LUHMES (cell line): ENCODE data around the genes SPESP1, NOX5 and RPLP1.

DNA sequence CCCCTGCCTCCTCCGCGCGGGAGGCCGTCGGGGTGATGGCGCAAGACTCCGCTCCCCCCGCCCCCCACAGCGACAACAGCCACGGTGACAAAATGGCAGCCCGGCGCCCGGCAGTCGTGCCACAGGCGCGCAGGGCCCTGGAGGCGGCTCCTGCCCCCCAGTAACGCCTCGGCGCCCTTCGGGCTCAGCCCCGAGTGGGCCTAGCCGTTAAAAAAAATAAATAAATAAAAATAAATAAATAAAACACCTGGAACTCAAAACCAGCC is 2.9 kb downstream of the ANP32A start:
- PRO-cap, result no peak

DNA sequence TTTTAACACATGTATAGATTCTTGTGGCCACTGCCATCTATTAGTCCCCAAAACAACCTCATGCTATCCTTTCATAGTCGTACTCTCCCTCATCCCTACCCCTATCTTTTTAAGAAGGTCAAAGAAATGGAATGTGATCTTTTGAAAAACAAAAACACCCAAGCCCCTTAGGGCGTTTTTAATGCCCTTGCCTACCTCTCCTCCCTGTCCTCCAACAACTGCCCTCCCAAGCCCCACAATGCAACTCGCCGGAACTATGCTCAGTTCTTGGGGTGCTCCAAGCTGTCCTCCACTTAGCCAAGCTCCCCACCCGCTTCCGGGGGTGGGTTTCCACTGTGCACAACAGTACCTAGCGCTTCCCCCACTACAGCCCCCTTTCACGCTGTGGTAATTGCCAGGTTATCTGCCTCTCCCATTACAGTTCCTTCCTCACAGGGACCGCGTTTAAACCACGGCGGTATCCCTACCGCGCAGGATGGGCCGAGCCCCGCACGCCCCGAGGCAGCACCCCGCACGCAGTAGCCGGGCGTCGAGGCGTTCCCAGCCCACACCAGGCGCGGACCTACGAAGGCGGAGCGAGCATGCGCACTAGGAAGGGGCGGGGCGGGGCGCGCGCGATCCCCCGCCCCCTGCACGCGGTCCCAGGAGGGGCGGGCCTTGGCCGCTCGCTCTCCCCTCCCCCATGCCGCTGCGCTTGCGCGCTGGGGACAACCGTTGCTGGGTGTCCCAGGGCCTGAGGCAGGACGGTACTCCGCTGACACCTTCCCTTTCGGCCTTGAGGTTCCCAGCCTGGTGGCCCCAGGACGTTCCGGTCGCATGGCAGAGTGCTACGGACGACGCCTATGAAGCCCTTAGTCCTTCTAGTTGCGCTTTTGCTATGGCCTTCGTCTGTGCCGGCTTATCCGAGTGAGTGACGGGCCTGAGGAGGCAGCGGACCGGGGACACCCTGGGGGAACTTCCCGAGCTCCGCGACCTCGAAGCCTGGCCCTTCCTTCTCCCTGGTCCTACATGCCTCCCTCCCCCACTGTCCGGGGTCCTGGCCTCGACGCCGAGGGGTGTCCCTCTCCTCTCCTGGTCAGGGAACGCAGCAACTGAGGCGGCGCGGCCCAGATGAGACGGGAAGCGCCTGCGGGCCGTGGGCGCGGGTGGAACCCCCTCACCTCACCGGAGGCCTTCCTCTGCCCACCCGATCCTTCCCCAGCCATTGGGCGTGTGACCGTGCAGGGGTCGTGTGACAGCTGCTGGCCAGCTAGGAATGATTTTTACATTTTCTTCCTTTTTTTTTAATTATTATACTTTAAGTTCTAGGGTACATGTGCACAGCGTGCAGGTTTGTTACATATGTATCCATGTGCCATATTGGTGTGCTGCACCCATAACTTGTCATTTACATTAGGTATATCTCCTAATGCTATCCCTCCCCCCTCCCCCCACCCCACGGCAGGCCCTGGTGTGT is at the start of gene SPESP1:
TSS of gene SPESP1 (plus strand) at position 714 of the 1,456 bp plus-strand sequence.
- PRO-cap, result no peak

DNA sequence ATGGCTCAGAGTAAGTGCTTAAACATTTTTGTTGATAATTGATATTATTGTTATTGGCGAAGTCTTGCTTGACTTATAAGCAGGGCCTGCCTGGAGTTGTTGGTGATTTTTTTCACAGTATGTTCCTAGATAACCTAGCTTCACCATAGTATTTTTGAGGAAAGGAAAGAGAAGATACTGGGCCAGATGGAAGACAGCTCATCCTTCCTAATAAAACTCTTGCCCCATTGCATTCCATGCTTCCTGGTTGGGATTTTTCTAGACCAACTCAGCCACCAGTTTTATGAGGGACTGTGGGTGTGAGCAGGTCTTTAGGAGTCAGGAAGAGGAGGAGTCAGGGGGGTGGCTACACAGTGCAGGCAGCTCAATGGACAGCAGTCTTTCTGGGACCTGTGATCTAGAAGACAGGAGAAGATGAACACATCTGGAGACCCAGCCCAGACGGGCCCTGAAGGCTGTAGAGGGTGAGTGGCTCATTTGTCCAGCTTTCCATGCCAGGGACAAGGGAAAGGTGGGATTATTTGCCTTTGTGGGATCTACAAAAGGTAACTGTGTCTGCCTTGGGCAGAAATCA is at the start of gene NOX5:
TSS of gene NOX5 (plus strand) at position 374 of the 574 bp plus-strand sequence.
- PRO-cap, result no peak

DNA sequence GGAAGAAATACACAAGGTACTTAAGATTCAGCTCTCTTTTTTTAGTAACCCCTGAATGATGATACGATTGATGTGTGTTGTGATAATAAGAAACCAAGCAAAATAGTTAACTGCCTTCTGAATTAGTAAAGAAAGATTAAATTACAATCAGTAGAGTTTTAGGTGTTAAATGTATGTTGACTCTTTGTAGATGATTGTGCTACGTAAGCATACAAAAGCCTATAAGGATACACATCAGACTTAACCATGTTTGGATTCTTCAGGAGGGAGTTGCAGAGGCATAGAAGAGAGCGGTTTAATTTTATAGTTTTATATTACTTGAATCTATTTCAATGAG is 2.9 kb downstream of the GLCE start:
- PRO-cap, result no peak

DNA sequence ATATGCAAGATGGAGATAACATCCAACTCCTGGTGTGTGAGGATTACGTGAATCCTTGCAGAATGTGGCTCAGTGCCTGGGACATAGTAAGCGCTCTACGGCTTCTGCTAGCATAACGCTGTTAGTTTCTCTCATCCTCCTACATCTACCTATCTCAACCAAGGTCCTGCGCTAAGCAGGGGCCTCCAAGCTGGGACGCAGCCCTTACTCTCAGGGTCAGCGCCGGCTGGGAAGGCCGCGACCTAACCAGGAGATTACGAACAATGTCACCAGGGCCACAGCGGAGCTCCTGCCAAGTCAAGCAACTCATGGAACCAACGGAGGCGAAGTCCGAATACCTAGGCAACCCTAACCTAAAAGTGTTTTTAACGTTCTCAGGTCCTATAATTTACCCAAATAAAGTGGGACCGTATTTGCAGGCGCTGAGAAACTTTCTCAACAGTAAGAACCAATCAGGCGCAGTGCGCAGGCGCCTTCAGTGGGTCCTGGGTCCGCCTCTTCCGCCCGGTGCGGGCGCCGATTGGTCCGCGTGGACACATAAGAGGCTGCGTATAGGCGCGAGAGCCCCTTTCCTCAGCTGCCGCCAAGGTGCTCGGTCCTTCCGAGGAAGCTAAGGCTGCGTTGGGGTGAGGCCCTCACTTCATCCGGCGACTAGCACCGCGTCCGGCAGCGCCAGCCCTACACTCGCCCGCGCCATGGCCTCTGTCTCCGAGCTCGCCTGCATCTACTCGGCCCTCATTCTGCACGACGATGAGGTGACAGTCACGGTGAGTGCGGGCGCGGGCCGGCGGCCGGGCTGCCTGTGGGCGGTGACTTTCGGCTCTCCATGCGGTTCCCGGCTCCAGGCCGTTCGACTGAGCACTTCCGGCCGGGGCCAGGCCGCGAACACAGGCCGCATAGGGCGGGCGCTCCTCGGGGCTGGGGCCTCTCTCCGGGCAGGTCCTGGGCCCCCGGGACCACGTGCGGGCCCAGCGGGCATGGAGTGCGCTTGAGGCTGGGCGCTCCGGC is at the start of gene RPLP1:
TSS of gene RPLP1 (plus strand) at position 565 of the 1,008 bp plus-strand sequence.
- PRO-cap, result bidirectional peak, plus-strand start at position 207 of the sequence, minus-strand start at position 177 of the sequence; bidirectional peak, plus-strand start at position 569 of the sequence, minus-strand start at position 443 of the sequence

GRCh38 chr15:69628630-69628916 is 176.0 kb downstream of the RPLP1 start:
- PRO-cap, result no peak

GRCh38 chr15:69996919-69997700 is 100.6 kb downstream of the TLE3 start:
- PRO-cap, result no peak

DNA sequence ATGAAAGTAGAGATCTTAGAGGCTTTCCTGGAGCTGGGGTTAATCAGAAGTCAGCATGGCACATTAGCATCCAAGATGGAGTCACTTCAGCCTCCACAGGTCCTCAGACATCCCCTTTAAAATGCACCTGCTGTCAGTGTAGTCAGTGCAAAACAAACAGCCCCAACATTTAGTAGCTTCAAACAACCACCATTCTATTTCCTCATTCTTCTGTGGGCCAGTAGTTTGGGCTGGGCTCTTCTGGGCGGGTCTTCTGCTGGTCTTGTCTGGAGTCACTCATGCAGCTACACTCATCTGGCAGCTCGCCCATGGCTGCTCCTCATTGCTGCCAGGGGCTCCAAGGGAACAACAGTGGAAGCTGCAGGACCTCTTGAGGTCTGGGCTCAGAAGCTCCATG is 99.9 kb downstream of the TLE3 start:
- PRO-cap, result no peak

GRCh38 chr15:70046261-70047372 is 51.1 kb downstream of the TLE3 start:
- PRO-cap, result no peak

GRCh38 chr15:70053521-70054242 is 44.0 kb downstream of the TLE3 start:
- PRO-cap, result no peak

- PRO-cap, result no peak
Observed at GRCh38 chr15:70083830-70084279, 13.9 kb downstream of the TLE3 start.

- PRO-cap, result no peak
Observed at GRCh38 chr15:70101366-70101781, 3.7 kb upstream of the TLE3 start.

GRCh38 chr15:70133278-70133673 is 35.6 kb upstream of the TLE3 start:
- PRO-cap, result no peak

DNA sequence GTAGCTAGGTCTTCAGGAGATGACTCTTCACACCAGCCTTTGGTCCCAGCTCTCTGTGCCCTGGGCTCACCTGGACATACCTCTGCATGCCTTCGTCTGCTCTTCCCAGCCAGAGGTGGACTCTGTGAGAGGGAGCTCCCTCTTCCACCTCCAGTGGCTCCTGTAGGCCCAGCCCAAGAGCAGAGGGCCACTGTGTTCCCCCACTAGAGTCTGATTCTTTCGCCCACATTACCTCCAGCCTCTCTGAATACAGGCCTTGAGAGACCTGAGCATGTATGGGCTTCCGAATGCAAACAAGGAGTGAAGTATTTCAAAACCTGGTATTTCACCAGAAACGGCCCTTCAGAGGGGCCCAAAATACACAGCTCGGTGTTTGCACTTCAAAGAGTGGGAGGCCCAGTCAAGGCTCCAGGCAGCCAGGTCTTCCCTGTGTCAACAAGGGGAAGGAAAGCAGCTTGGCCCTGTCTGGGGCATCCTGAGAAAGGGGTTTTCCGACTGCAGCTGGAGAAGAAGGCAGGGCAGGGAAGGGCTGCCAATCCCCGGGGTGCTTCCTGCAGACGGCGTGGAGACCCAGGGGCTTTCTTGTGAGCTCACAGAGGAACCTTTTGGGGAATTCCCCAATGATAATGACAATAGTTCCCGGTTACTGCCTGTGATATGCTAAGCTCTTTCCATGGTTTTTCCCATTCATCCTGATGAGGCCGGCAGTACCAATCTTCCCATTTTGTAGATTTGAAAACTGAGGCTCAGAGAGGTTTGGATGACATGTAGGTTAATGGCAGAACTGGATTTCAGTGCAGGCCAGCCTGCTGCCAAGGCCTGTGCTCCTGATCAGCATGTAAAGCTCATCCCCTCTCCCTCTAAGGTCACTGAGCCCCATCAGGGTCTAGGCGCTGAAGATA is 42.8 kb upstream of the TLE3 start:
- PRO-cap, result no peak

- PRO-cap, result no peak
Observed at GRCh38 chr15:70266695-70267178, 169.0 kb upstream of the TLE3 start.

GRCh38 chr15:70504037-70505200 is 258.9 kb downstream of the UACA start:
- PRO-cap, result no peak

- PRO-cap, result bidirectional peak, plus-strand start at chr15:70763788, minus-strand start at chr15:70763526
Observed at GRCh38 chr15:70763634-70764043, 281 bp upstream of the UACA start.

GRCh38 chr15:70767924-70768655 is 4.7 kb upstream of the UACA start:
- PRO-cap, result no peak

DNA sequence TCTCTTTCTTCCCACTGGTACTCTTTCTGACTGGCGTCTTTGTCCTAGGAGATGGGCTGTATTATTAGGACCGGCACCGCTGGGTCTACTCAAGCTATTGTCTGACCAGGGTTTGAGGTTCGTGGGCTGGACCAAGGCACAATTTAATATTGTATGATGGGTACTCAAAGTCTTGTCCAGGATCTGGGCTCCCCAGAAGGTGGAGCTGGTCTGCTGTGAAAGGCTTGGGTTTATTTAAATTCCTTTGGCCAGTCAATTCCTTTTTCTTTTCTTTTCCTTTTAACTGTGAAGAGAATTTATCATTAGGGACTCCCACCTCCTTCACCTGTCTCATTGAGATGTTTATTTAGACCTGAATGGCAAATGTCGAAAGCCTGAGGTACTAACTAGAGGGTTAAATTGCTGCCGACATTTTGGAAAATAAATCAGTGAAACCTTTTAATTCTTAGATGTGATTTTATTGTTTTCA is 371 bp downstream of the LRRC49 start:
- PRO-cap, result no peak

DNA sequence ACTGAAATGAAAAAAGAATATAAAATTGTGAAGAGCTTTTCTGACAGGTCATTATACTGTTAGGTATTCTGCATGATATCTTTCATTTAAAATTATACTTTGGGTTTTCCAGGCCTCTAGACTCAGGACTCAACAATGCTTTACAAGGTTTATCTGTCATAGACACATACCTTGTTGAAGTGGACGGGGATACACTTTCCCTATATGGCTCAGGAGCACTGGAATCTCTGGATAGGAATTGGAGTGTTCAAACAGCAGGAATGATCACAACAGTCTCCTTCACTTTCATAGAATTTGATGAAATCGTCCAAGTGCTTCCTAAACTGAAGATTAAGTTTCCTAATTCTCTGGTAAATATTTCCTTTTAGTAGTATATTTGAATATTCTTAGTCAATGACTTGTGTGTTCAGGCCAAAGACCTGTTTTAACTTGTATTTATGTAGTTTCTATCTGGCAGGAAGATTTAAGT is 107.0 kb upstream of the THSD4 start:
- PRO-cap, result no peak